Bronchial lymph node (tissue), 1 donor: ENCODE data around the genes OR10S1, OR10G8 and OR8D2.

- PRO-cap: no peak
These were observed 86.2 kb upstream of the BLID start for GRCh38 chr11:122202023-122202718.

- PRO-cap: unidirectional peak, plus-strand start at chr11:122215445
These were observed 99.3 kb upstream of the BLID start for GRCh38 chr11:122215342-122215739.

DNA sequence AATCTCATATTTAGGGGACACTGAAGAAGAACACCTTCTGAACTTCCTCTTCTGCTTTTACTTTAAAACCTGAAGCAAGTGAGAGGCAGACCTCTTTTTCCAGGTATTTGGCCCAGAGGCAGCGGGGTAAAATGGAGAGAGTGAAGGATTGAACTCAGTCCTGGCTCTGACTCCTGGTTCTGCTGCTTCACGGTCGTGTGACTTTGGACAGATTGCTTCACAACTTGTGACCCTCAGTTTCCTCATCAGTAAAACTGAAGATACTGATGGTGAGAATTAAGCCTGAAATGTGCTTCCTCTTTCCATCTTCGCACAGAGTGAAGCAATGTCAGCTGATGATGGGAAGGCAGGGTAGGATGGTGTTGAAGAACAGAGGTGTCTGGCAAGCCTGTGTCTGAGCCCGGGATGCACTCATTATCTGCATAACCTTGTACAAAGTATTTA is 58.9 kb downstream of the UBASH3B start:
- PRO-cap: bidirectional peak, plus-strand start at position 372 of the sequence, minus-strand start at position 184 of the sequence

GRCh38 chr11:122743536-122743886 is 88.0 kb downstream of the UBASH3B start:
- PRO-cap: no peak

- PRO-cap: bidirectional peak, plus-strand start at chr11:122749217, minus-strand start at chr11:122749079
These were observed 89.5 kb upstream of the CRTAM start for GRCh38 chr11:122748699-122749384.

DNA sequence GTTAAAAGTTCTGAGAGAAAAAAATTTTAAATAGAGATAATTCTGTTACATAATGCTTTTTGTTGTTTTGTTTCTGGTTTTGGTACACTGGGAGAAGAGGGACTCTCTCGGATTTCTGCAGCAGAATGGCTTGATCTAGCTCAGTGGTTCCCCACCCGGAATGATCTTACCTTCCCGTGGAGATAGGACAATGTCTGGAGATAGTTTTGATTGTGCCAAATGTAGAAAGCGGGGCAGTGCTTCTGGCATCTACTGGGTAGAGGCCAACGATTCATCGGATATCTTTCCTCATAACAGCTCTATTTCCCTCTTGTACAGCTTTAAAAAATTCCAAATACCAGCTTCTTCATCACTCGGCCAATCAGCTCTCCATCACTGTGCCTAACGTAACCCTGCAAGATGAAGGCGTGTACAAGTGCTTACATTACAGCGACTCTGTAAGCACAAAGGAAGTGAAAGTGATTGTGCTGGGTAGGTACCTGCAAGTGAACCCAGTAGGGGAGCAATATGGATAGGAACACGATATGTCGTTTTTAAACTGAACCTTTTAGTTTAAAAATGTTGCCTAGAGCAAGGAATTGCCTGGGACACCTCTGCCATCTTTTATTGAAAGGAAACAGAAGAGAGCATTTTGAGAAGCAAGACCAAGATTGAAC is 13.2 kb downstream of the CRTAM start:
- PRO-cap: unidirectional peak, plus-strand start at position 461 of the sequence

GRCh38 chr11:122864224-122864820 is 18.2 kb upstream of the JHY start:
- PRO-cap: unidirectional peak, plus-strand start at chr11:122864671

DNA sequence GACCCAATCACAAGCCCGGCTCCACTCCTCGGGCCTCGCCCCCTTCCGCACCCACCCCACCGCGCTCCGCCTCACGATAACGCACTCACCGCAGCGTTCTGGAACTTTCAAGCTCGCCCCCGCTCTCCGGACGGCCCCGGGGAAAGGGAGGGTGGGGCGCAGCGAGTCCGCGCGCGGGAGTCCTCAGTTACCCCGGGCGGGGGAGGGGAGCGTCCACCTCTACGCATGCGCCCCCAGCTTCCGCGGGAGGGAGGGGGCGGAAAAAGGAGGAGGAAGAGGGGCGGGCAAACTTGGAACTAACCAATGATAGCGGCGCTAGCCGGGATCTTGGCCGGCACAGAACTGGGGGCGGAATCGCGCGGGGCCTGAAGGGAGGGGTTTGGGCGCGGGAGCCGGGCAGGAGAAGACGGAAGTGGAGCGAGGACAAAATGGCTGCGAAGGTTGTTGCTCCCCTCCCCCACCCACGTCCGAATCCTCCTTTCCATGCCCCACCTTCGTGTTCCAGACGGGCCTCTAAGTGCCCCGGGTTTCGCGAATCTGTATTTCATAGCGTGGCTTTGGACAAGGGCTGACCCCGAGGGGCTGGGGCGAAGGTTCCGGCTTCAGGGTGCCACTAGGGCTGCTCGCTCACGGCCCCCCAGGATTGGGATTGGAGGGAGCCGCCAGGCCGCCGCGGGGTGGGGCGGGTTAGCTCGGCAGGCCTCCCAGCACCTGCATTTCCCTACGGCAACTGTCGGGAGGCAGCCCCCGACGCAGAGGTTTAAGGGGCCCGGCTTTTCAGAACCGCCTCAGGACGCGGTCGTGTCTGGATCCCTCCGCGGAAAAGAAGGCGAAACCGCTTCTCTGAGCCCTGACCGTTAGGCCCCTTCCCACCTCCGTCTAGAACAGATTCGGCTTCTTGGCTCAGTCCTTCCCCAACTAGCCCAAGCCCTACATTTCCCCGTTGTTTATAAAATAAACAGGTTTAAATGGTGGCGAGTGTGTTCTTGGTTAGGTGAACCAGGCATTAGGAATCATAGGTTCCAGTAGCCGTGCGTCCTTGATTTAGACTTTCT is 649 bp upstream of the HSPA8 start:
- PRO-cap: bidirectional peak, plus-strand start at position 54 of the sequence, minus-strand start outside the sequence; bidirectional peak, plus-strand start at position 399 of the sequence, minus-strand start at position 198 of the sequence; unidirectional peak, plus-strand start at position 642 of the sequence; bidirectional peak, plus-strand start at position 791 of the sequence, minus-strand start at position 735 of the sequence

DNA sequence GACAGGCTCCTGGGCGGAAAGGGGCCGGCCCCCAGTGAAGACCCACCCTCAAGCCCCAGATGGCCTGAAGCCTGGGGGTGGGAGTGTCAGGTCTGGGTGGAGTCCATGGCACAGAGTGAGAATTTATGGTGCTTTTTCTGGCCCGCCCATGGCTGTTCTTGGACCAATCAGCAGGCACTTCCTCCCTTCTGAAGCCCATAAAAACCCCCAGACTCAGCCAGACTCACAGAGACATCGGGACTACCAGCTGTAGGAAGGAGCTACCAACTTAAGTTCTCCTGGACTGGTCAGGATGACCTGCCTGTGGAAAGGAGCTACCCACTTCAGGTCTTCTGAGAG is 104.0 kb upstream of the CLMP start:
- PRO-cap: no peak

GRCh38 chr11:123303823-123304304 is 108.8 kb upstream of the CLMP start:
- PRO-cap: no peak

DNA sequence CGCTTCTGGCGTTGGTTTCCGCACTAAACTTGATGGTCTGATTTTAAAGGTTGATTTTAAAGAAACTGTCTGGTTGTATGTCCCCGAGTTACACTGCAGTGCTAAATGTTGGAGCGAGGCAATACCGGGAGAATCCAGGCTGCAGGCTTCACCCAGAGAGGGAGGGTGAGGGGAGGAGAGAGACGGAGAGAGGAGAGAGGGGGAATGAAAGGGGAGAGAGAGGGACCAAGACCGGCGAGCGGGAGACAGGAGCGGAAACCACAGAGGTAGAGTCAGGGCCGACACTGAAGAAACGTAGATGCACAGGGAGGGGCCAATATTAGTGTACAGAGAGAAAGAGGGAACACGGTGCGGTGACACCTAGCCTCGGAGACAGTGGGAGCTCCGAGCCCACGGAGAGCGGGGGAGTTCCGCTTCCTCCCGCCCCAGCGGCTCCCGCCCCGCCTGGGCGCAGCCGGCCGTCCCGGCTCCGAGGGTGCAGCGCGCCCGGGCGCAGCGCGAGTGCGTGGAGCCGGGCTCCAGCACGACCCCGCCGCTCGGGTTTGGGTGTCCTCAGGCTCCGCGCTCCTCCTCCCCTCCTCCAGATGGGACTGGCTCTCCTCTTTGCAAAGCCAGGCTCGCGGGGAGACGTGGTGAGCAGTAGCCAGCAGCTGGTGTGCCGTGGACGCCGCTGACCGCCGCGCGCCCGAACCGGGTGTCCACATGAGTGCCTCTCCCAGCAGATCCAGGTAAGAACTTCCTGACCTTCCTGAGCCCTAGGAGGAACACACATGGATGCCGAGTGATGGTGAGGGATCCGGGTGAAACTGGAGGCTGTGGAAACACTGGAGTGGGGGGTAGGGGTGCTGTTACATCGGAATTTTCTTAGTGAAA is 71.8 kb upstream of the GRAMD1B start:
- PRO-cap: unidirectional peak, plus-strand start at position 322 of the sequence

GRCh38 chr11:123364061-123364520 is 66.0 kb upstream of the GRAMD1B start:
- PRO-cap: no peak

- PRO-cap: no peak
These were observed 35.9 kb downstream of the GRAMD1B start for GRCh38 chr11:123466000-123466397.

GRCh38 chr11:123586872-123587445 is 67.5 kb downstream of the SCN3B start:
- PRO-cap: no peak

- PRO-cap: no peak
These were observed 16.5 kb upstream of the OR6M1 start for GRCh38 chr11:123822489-123823144.

- PRO-cap: no peak
These were observed at the start of gene OR10S1 for GRCh38 chr11:123977533-123977960. Gene OR10S1 (minus strand): TSS chr11:123977781.

DNA sequence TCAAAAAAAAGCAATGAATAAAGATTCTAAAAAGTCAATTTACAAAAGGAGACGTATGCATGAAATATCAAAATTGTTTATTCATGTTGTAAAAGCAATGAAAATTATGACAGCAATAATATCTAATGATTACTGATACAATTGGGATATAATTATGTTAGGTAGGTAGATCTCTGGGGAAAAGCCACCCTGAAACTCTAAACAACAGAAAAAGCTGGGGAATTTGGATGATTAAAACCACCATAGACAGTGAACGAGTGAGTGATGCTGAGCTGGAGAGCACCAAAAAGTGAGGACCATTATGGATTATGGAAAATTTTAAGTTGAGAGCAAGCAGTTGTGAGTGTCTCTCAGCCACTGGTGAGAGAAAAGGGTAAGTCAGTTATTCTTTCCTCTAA is at the start of gene OR10G8:
OR10G8 (plus strand) TSS at position 304 of the 398 bp plus-strand sequence.
- PRO-cap: no peak

DNA sequence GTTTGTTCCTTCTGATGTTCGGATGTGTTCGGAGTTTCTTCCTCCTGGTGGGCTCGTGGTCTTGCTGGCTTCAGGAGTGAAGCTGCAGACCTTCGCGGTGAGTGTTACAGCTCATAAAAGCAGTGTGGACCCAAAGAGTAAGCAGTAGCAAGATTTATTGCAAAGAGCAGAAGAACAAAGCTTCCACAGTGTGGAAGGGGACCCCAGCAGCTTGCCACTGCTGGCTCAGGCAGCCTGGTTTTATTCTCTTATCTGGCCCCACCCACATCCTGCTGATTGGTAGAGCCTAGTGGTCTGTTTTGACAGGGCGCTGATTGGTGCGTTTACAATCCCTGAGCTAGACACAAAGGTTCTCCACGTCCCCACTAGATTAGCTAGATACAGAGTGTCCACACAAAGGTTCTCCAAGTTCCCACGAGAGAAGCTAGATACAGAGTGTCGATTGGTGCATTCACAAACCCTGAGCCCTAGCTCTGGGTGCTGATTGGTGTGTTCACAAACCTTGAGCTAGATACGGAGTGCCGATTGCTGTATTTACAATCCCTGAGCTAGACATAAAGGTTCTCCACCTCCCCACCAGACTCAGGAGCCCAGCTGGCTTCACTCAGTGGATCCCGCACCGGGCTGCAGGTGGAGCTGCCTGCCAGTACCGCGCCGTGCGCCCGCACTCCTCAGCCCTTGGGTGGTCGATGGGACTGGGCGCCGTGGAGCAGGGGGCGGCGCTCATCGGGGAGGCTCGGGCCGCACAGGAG is 12.9 kb upstream of the OR10D3 start:
- PRO-cap: no peak

DNA sequence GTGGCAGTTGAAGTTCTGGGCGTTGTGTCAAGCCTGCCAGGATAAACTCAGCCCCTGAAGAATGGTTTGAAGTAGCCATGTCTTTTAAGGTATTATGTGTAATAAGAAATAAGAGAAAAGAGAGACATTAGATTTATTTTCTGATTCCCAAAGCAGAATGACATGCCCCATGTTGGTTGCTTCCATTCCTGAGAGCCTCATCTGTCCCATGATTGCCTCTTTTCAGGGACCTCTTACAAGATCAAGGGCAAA is at the start of gene OR8D2:
OR8D2 (minus strand) TSS at position 79 of the 252 bp plus-strand sequence.
- PRO-cap: no peak

DNA sequence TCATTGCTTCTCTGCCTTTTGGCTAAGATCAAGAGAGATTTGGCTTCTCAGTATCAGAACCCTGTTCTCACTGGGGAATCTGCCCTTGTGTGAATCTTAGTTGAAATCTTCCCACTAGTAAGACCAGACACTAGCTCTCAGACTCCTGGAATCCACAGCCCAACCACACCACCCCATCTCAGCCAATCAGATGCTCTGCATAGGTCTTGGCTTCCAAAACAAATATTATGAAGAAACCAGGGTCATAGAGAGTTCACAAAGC is 5.5 kb downstream of the OR8B12 start:
- PRO-cap: no peak